REH cell (cell line): ENCODE measurements around a stretch of chr18.

GRCh38 chr18:50654112-50654628, 94.3 kb downstream of the MAPK4 start:
- PRO-cap: no peak

- PRO-cap: no peak
Measured at GRCh38 chr18:50797067-50798141, 22.4 kb downstream of the MRO start.

GRCh38 chr18:51029447-51030001, 489 bp upstream of the SMAD4 start:
- PRO-cap: bidirectional peak, plus-strand start at chr18:51029717, minus-strand start at chr18:51029679

GRCh38 chr18:51184980-51185714, 12.3 kb downstream of the MEX3C start:
- PRO-cap: no peak

DNA sequence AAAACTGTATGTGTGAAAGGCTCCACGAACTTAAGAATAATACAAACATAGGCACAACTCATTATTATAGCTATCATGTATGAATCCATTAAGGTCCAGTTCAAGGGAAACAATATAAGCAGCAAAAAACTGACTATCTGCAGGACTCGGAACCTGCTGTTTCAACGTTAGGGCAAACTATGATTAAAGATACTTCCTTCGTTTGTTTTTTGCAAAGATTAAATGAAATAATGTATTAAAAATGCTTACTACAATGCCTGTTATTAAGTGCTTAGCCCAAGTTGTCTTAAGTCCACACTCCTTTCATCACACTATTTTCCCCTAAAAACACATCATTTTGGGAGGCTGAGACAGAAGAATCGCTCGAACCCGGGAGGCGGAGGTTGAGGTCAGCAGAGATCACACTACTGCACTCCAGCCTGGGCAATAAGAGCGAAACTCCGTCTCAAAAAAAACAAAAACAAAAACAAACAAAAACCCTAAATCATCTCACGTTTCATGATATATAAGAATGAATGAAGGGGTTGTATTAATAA, 10.2 kb downstream of the MEX3C start:
- PRO-cap: no peak

DNA sequence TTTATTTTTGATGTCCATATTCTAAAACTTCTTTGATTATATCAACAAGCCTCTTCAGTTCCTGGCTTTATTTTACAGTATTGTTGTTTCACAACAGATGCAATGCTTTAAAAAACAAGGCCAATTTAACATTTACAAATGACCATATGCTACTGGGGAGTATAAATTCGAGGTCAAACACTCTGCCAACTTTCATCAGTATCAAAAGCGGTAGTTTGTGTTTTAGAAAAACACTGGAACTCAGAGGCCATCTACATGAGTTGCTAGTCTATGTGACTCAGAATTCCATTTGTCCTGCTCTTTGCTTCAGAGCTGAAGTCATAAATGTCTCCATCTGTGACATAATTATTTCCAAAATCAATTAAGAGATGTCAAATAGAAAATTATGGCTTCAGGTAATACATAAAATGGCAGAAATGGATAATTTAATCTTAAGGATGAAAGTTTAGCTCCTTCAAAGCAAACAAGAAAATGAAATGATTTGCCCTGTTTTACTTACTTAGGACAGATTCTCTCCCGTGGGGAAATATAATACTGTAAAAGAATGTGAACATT, 3.8 kb downstream of the MEX3C start:
- PRO-cap: no peak

DNA sequence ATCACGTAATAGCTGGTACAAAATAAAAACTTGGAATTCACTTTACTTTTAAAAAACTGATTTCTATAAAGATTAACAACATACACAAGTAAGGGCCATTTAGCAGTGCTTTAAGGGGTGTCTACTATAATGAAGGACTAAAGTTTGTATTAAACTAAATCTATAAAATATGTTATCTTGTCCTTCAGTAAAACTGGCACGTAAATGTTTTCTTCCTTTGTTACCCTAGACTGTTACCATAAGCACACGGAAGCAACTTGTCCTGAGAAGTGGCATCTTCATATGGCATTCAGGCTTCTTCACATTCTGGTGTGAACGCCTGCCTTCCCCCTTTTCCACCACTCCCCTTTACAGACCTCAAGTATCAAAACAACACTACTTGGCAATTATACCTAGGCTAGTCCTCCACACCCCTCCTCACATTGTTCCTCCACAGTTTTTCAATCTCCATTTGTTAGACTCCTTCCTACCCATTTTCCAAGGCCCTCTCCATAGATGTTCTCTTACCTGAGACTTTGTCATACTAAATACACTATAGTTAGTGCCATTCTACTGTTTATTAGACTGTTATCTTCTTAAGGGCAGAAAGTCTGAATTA, 2.9 kb downstream of the MEX3C start:
- PRO-cap: no peak

GRCh38 chr18:52340365-52340780, 376 bp downstream of the DCC start:
- PRO-cap: no peak

DNA sequence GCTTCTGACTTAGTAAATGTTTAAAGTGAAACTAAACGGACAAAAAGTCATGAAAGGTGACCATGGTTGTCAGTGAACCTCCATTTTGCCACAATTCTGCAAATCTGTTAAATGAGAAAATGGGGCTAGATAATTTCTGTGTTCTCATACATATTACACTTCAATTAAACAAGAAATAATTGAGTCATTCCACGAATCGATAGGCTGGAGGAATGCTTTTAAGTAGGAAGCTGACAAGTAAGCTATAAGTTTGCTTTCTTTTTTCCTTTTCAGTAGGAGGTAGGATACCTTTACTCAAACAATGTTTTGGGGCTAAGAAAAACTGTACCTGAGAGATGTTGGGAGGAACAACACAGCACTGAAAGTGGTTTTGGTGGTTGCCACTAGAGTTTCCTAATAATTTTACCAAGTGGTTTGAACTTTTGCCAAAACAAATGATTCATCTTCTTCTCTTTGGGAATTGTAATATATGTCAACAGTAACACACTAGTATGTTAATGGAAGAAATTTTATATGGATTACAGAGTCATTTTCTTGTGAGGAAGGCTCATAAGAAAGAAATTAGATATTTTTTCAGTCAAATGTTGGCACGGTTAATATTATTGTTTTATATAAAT, 17.2 kb downstream of the DYNAP start:
- PRO-cap: no peak

- PRO-cap: unidirectional peak, plus-strand start at chr18:54945876
Measured at GRCh38 chr18:54945631-54946103, 13.6 kb downstream of the CCDC68 start.

DNA sequence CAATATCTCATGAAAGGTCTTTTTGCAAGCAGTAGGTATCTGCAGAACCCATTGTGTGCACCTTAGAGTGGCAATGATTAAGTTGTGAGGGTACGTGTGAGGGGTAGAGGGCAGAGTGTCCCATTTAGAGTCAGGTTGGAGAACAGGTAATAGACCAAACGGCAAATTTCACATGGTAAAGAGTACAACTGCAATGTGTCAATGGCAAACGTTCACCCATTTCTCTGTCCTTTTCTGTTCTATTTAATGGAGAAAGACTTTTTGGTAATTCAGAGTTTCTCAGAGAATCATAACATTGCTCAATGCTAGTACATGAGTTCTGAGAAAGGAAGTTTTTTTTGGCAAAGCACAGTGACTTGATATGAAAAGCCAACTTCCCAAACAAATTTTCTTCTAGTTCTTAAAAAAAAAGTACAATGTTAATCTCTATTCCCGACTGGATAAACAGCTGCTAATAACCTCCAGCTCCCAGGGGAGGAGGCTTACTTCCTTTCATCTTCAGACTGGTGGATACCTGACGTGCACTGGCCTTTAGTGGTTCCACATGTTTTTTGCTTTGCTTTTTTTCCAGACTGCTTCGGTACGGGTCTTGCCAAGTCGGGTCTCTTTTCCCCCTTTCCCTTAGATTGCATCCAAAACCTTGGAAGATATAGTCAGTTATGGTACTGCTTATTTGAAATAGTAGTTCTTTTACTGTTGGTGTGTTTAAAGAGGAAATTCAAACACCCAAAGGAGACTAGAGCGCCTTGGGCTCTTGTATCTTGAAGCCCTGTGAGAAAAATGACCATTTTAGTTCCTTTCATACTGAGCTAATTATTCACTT, 284.6 kb upstream of the CCDC68 start:
- PRO-cap: no peak

DNA sequence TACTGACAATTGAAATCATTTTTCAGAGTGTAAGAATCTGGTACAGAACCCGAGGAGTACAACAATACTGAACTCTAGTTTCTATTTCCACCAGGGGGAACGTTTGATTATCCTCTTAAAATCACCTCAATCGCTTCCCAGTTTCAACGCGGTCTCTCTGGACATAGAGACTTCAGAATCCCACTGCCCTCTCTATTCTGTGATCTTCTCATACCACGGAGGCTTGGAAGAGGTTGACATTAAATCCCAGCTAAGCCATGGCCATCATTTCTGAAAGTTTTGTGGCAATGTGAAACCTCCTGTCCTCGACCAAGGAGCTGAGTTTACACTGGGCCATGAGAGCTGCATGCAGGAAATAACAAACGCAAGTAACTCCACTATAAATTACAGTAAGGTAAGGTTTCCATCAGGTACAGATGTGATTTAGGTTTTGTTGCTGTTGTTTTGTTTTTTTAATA, 299.5 kb upstream of the CCDC68 start:
- PRO-cap: no peak

GRCh38 chr18:55275316-55275934, 312.6 kb downstream of the TCF4 start:
- PRO-cap: no peak

- PRO-cap: unidirectional peak, plus-strand start at chr18:55320582
Measured at GRCh38 chr18:55320497-55321540, 267.2 kb downstream of the TCF4 start.

DNA sequence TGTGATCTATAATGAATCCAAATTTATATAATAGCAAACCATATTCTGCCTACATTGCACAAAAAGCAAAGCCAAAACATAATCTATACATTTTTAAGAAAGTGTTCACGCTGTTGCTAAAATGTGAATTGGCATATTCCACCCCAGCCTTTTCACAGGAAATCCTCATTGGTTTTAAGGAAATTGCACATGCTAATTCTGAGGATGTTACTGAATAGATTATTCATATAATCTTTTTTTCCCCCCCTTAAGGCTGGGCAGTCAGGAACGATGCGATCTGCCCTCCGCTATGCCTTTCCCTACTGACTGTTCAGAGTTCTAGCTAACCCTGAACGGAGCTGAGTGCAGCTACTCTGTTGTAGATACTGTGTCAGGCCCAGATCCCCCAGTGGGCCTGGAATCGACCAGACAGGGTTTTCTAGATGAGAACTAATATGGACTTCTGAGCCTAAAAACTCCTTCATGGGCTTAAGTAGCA, 192.3 kb downstream of the TCF4 start:
- PRO-cap: no peak

GRCh38 chr18:55406521-55407103, 181.4 kb downstream of the TCF4 start:
- PRO-cap: no peak

DNA sequence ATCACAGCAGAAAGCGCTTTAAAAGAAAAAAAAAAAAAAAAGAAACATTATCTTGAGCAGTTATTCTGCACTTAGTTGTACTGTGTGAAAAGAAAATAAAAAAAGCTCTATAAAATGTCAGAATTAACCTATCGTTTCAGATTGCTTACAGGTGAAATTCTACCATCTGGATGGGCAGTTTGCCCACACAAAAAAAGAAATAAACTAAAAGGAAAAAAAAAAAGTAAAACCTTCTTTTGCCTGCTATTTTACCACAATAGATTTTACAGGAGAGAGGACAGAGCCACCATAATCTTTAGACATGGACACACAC, 167.2 kb downstream of the TCF4 start:
- PRO-cap: no peak

GRCh38 chr18:55502159-55502717, 85.8 kb downstream of the TCF4 start:
- PRO-cap: no peak

DNA sequence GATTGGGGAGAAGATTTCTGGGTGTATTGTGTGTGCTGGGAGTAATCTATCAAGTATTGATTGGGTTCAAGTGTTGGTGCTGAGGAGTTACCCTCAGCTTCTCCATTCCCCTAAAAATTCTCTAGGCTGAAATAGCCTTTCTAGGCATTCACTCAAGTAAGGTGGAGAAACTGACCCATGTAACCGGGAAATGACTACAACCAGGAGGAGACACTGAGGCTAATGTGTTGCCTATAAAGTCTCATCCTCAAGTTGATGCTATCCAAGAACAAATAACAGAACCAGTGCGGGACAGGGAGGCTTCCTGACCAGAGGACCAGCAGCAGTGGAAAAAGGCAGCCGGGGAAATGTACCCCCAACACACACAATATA, 80.2 kb downstream of the TCF4 start:
- PRO-cap: no peak

DNA sequence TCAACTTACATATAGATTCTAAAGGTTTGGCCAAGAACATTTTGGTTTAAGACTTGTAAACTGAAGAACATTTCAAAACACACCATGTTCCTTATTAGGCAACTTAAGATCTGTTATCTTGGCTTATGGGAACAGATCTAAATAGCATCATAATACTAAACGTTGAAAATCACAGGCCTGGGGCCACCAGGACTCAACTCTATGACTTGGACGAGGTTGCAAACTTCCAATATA, 8.5 kb downstream of the TCF4 start:
- PRO-cap: no peak